Right cardiac atrium (tissue), 1 donor: ENCODE results near the gene IGSF3.

DNA sequence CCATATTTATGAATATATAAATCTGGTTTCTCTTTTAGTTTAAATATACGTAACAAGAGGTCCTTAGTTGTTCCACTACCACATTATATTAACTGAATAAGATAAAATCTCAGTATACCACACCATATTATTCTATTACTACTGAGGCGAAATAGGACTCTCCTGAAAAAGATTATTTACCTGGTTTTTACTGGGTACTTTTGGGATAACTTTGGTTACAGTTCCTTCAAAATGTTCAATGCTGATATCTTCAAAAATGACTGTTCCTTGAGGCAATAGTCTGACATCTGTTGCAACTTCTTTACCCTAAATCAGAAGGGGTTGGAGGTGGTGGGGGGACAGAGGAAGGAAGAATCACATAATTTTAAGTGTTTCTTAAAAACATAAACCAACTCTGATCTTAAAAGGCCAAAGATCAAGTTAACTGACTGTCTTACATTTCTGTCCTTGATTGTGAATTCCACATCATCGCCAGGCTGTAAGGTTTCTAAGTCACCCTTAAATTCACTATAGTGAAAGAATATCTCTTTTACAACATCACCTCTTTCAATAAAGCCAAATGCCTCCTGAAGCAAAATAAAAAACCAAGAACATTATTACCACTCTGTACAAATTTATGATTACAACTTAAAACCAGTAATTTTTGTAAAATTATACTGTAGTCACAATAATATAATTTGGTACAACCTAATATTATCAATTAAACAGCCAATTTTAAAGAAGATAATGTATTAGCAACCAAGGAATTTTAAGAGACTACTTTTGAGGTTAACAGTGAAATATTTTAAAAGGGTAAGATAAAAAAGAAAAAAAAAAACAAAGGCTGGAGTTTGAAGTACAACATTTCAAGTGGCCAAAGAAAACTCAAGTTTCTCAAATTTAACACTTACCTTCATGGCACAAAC is 17.2 kb upstream of the NRAS start:
- PRO-cap = no peak

DNA sequence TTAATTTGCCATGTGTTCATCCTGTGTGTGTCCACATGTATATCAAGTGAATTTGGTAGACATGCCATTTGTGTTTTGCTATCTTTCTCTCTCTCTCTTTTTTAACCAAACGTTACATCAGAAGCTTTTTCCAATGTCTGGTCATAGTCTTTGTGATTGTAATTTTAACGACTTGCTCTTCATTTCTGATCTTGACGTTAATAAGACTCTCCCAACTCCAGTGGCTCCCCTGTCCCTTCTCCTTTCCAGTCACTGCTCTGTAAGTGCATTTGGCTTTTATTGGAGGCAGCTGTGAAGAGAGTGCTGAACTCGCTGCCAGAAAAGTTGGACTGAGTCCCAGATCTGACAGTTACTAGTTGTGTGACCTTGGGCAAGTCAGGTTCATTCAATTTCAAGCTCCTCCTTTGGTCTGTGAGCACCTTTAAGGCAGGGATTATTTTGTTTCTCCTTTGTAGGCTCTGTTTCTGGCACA is 109.6 kb upstream of the TSPAN2 start:
- PRO-cap = no peak

DNA sequence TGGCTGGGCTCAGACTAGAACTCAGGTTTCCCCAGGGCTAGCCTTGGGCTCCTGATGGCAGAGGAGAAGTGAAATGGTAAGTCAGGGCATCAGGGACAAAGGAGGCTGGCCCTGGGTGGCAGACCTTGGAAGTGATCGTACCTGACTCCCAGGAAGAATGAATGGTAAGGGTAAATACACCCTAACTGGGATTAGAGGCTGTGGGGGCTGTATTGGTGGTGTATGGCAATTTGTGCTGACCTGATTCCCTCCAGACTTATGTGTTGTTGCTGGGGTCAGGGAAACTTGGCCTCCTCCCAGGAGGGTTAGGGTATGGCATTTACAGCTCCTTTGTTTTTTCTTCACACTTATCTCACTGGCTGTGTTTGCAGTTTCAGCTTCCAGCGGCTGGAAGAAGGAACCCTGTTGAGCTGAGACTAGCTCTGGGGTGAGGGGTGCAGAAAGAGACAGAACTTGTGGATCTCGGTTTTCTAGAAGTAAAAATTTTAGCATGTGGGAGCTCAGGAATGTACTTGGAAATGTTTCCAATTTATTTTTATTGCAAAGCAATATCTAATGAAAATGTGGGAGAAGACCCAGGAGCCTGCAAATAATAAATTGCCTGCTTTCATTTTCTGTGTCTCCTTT is 8.2 kb downstream of the VANGL1 start:
- PRO-cap = no peak

GRCh38 chr1:115666741-115667298 is 25.1 kb downstream of the VANGL1 start:
- PRO-cap = no peak

DNA sequence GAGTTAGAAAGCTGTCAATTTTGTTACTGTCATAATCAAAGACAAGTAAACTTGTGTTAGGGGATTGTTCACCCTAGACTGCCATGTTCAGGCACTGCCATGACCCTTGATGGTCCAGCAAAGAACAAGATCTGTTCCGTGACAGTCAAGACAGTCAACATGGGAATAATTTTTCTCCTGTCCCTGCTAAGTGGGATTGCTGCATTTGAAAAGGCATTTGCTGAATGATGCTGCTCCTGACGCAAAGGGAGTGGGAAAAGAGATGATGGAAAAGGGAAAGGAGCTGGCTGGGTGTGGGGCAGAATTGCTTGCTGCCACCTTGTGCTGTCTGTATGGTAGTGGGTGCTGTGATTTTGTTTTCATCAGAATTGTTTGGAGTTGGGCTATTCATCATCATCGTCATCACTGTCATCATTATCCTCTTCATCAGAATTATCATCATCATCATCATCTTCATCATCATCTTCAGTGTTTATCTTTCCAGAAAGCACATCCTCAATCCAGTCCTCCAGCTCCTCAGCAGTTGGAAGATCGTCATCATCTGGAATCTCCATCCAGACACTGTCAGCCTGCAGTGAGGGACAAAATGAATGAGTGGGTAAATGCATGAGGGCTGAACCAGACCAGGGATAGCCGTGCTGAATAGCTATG is 59.2 kb downstream of the VANGL1 start:
- PRO-cap = no peak

- PRO-cap = no peak
These were observed 14.2 kb upstream of the CASQ2 start for GRCh38 chr1:115782628-115783283.

- PRO-cap = no peak
These were observed 1.3 kb downstream of the SLC22A15 start for GRCh38 chr1:115977444-115978196.

- PRO-cap = no peak
These were observed 50.3 kb upstream of the MAB21L3 start for GRCh38 chr1:116060663-116061561.

DNA sequence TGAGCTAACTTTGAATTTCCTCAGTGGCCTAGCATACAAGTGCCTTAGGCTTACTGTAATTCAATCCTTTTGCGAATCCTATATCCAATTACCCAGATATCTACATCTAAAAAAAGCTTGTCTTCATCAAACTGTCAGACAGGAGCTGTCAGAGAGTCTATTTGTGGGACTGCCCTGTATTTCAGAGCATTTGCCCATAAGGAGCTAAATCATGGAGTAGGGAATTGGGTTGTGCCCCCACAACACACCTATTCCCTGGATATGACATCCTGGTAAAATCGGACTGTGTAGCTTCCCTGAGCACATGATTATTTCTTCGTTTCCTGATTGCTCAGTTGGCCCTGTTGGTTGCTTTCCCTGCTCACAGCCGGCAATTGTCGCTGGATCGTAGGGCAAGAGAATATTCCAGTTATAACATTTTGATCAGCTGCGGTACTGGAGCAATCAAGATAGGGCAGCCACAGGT is 766 bp upstream of the MAB21L3 start:
- PRO-cap = no peak

GRCh38 chr1:116151908-116152504 is 40.8 kb downstream of the MAB21L3 start:
- PRO-cap = bidirectional peak, plus-strand start at chr1:116152272, minus-strand start at chr1:116152111

GRCh38 chr1:116287490-116287926 is 85.5 kb upstream of the ATP1A1 start:
- PRO-cap = no peak

DNA sequence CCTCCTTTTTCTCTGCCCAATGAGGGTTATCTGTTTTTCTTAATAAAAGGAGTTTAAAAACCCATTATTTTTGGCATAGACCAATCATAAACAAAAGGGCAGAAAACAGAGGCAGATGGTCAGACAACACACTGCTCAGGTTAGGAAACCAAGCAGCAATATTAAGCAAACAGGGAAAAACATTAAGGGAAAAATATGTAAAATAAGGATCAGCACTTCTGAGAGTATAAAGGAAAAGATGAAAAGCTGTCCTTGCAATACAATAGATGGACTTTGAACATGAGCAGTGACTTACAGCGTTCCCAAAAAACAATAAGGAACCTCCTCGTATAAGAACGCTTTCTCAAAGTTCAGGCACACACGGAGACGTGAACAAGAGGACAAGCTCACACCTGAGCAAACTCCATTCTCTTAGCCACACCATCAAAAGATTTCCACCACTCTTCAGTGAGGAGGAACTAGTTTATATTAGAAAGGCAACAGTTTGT is 37.3 kb upstream of the ATP1A1 start:
- PRO-cap = no peak

DNA sequence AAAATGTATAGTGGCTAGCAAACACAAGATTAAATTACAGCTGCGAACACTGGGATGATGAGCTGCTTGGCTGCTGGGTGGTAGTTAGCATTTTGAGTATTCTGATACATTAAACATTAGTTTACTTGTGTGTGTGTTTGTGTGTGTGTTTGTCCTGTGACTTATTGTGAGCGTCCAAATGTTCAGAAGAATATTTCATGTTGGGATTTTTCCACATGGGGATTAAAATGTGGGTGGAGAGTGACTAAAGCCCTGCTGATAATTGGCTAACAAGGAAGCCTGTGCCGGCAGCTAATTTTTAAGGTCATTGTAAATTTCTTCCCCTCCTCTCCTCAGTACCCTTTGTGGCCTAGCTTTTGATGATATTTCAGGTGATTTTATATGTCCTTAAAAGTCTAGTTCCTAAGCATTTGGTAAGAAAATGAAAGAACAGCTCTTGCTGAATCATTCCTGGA is 2.5 kb downstream of the ATP1A1 start:
- PRO-cap = no peak

- PRO-cap = no peak
These were observed 17.5 kb downstream of the ATP1A1 start for GRCh38 chr1:116390495-116391051.

- PRO-cap = no peak
These were observed 32.5 kb downstream of the ATP1A1 start for GRCh38 chr1:116405288-116406154.

DNA sequence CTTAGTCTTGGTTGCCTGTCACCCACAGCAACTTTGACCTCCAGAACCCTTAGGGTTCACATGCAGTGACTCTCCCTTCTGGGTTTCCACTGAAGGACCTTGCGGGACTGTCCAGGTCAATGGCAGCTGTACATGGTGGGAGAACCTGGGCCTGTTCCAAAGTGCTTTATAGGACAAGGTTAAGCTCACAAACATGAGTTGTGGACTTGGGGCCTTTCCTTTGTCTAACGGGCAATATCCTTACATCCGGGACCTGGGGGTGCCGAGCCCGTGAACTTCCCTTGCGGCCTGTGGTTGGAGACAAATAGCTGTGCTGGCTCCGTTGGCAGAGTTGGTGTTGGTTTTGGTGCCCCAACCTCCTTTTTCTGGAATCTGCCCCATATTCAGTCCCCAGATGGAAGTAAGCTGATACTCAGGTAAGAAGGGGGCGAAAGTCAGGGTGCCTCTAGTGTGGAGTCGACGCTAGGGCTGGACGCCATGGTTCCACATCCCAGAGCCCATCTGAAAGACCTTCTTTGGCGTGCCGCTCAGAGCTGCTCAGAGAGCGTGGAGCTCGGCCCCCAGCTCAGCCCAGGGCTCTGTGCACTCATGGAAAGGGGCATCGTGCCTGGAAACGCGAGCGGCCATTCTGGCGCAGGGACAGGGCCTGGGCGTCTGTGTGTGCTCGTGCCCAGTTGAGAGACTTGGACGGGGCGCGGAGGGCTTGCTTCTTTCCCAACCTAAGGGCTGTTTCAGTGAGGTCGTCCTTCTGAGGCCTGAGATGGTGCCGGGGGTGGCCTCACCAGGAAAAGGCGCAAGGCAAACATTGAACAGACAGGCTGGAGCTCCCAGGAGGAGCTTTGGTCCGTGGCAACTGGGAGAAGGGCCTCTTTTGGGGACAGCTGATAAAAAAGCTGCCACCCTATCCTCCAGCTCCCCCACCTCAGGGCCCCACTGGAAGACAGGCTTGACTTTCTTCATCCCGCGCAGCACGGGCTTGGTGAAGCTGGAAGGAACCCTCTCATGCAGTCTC is 77.4 kb downstream of the CD58 start:
- PRO-cap = no peak

- PRO-cap = no peak
These were observed 64.9 kb downstream of the CD58 start for GRCh38 chr1:116505944-116506386.

DNA sequence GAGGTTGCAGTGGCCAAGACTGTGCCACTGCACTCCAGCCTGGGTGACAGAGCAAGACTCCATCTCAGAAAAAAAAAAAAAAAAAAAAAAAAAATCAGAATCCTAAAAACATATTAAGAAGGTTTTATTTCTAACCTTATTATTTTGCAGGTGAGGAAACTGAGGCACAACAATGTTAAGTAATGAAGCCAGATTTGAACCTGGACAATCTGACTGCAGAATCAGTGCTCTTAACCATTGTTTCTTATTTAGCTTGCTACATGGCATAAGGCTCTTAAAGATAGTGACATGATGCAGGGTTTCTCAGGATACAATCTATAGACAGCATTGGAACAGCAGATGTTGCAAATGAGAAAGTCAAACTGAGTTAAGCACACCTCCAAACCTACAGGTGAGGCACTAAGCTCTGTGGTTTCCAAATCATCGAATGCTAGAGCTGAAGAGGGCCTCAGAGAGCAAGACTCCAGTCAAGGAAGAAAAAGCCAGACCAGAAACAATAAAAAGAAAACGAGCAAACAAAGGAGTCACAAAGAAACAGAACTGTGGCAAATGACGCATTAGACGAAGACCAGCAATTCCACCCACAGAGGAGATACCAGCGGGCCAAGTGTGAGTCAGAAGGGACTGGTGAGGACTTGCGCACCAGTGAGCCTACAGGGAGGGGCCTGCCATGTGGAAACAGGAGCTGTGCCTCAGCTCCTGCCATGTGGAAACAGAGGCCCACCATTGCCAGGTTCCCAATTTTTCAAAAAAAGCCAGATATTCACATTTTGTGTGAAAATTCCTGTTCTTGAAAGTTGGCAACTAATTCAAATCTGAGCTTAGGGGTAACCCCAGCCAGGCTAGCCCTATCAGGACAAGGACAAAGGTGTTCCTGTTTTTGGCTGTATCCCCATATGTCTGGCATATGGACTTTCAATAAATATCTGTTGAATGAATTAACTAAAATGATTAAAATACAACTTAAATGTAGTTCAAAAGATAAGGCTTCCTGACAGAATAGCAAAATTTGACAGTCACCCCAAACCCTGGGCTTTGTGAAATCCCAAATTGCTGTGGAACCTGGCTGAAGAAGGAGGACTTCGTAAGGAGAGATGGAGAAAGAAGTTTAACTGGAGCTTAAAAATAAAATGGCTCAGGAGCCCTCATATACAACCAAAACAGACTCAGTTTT is 14.3 kb downstream of the CD58 start:
- PRO-cap = no peak

DNA sequence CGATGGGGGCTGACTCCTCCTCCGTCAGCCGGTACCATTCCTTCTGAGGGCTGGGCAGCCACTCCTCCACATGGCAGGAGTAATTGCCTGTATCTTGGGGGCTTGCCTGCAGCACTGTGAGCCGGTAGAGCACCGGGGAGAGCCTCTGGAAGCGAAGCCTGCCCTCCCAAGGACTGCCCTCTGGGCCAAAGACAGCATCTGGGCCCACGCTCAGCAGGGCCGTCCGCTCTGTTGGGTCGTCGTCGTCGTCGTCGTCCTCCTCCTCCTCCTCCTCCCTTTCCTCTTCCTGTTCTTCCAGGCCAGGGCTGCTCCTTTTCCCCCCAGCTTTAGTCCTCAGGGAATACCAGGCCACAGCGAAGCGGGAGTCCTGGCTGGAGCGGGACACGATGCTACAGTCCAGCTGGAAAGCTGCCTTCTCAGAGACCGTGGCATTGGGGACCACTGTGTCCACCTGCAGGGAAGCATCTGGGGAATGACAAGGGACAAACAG is 8.6 kb upstream of the CD58 start:
- PRO-cap = bidirectional peak, plus-strand start at position 351 of the sequence, minus-strand start at position 253 of the sequence

- PRO-cap = bidirectional peak, plus-strand start at chr1:116667859, minus-strand start at chr1:116667698
These were observed at the start of gene IGSF3 for GRCh38 chr1:116666932-116668106. Gene IGSF3, minus strand, starts transcription at chr1:116667733.